GM23248 (cell line): ENCODE results near the gene NEU4.

DNA sequence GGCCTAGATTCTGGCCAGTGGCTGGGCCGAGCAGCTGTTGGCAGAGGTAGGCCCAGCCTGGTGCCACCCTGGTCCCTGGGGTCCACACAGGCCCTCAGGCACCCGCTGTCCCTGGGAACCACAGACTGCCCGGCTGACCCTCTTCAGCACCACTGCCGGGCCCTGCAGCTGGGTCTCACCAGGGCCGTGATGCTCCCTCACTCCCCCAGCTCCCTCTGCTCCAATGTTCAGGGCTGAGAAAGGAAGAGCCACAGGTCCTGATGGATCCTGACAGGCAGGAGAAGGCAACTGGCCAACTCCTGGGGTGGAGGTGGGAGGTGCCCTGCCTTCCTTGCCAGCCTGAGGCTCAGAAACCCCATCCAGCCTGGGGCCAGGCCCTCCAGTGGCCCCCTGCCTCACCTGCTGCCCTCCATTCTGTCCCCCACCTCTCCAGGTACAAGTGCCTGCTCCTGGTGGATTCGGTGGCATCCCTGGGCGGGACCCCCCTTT, 4.0 kb downstream of the AGXT start:
- RAMPAGE, long total RNA: no peak

- RAMPAGE, long total RNA: no peak
These were observed 6.1 kb downstream of the MAB21L4 start for GRCh38 chr2:240889841-240890249.

- RAMPAGE, long total RNA: no peak
These were observed 38.3 kb downstream of the SNED1 start for GRCh38 chr2:241036361-241037532.

DNA sequence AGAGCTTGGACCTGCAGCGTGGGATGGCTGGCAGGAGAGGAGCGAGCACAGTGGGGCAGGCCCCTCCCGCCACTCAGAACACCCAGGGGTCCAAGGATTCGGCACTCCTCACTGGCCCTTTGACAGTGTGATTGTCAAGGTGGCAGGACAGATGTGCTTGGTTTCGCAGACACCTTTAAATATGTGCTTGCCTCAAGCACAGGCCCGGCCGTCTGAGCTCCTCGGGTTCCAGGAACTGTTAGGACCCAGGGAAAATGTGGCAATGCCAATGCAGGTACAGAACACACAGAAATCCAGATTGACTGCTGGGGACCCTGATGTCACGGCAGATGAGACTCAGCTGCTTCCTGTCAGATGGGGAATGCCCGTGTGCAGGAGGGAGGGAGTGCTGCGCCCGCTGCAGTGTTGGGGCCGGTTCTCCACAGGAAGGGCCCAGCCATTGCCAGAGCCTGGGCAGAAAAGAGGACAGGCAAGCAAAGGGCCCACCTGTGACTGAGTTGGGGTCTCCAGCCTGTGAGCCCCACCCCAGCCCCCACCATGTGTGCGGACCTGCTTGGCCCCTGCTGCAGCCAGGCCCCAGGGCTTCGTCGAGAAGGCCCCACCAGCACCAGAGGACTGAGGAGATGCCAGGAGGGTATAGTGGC, 50.9 kb downstream of the MTERF4 start:
- RAMPAGE, long total RNA: no peak

DNA sequence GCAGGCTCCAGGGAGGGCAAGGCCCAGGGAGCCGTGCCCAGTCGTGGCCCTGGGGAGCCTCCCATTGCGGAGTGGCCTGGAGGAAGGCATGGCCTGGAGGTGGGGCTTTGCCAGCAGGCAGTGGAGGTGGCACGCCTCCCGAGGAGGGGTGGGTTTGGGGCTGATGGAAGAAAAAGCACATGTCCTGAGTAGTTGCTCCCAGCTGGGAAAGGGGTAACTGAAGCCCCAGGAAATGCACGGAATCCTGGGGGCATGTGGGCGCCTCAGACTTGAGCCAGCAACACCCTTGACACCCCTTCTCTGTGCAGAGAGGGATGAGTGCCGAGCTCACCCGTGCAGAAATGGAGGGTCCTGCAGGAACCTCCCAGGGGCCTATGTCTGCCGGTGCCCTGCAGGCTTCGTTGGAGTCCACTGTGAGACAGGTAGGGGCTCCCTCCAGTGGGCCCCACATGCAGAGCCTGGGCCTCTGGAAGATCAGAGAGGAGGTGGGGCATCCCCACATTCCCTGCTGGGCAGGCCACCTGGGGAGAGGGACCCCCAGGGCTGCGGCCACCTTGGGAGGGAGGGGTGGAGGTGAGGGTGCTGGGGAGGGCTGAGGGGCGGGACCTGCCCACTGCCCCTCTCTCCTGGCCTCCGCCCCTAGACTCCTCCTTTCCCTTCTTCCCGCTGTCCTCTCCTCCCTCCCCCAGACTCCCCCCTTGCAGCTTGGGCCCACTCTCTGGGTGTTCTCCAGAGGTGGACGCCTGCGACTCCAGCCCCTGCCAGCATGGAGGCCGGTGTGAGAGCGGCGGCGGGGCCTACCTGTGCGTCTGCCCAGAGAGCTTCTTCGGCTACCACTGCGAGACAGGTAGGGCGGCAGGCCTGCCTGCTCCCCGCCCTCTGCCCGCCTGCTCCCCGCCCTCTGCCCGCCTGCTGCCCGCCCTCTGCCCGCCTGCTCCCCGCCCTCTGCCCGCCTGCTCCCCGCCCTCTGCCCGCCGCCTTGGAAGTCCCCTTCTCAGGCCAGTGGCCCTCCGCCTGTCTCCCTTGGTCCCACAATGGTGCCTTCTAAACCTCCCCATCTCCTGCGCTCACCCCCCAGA, 38.5 kb downstream of the MTERF4 start:
- RAMPAGE, long total RNA: no peak

- RAMPAGE, long total RNA: no peak
These were observed 17.3 kb downstream of the MTERF4 start for GRCh38 chr2:241084652-241085296.

DNA sequence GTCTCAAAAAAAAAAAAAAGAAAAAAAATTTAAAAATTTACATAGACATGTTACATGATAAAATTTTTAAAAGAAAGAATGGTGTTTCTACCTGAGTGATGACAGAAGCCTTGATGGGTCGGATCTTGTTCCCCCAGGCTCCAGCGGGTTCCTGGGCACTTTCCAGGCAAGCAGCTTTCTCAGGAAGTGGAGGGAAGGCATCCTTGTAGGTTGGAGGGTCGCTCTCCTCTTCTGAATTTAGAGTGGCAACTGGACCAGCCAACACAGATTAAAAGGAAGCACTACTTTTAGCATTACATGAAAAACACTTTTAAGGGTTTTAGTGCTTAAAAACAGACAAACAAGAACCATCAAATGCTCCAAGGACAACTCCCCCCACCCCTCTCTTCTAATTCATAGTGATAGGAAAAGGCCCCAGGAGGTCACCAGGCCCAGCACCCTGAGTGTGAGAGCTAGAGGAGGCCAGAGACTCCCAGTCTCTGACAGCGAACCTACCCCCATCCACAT, 51.1 kb downstream of the HDLBP start:
- RAMPAGE, long total RNA: no peak

- RAMPAGE, long total RNA: no peak
These were observed 18.7 kb upstream of the FARP2 start for GRCh38 chr2:241337173-241337968.

- RAMPAGE, long total RNA: no peak
These were observed 19.7 kb downstream of the STK25 start for GRCh38 chr2:241488796-241489037.

GRCh38 chr2:241491767-241492335, 16.5 kb downstream of the STK25 start:
- RAMPAGE, long total RNA: no peak

GRCh38 chr2:241541367-241541612, 17.3 kb upstream of the BOK start:
- RAMPAGE, long total RNA: no peak

DNA sequence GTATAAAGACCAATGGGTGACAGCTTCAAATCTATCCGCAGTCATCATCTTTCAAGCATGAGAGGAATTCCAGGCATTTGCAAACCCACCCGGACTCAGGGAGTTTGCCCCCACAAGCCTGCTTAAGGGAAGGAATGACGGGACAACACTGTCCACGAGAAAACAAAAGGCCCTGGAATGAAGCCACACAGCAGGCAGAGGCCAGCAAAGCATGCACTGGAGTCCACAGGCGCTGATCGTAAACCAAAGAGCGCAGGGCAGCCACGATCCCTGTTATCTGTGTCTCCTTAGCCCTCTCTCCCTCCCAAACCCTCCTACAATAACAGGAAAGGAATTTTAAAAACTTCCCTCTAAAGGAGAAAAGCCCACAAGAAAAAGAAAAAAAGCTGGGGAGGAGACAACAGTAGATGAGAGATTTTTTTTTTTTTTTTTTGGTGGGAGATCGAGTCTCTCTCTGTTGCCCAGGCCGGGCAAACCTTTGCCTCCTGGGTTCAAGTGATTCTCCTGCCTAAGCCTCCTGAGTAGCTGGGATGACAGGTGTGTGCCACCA, 11.3 kb upstream of the BOK start:
- RAMPAGE, long total RNA: no peak

DNA sequence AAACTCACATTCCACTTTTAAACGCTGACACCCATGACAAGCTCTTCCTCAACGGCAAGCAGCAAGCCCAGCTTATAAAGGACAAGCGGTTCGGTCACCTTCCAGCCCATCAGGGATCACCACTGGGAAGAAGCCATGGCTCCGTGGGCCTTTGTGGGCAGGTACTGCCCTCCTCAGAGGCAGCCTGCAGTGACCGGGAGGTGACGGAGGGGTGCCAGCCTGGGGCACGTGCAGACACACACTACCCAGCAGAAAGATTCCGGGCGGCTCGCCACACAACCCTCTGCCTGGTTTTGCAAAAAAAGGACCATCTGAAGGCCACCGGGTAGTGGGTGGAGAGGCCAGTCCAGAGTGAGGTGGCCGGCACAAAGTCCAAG, 5.9 kb upstream of the BOK start:
- RAMPAGE, long total RNA: no peak

DNA sequence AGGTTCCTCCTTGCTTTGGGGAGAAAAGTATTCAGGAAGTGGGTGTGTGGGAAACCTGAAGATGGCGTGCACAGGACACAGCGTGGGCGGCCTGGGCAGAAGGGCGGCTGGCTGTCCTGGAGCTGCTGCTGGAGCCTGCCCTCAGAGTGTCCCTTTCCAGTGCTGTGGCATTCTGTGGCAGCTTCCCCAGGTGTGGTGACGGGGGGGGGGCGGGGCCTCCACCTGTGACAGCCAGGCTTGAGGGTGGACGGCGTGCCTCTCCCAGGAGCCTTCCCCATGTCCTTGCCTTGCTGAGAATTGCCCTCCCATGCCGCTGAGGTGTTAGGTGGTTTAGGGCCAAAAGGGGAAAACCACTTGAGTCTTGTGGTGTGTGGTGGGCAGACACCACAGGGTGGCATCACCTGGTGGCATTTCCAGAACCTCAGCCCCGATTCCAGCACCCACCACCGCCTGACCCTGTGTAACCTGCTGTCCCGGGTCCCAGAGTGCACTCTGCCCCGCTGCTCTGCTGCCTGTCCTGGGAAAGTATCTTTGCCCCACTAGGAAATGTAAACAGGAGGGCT, 13.7 kb downstream of the DTYMK start:
- RAMPAGE, long total RNA: no peak

GRCh38 chr2:241808603-241809377, at the start of gene NEU4:
TSS of gene NEU4 (plus strand) at chr2:241809193.
- RAMPAGE, long total RNA: no peak

GRCh38 chr2:241859442-241860622, 1.1 kb upstream of the PDCD1 start:
- RAMPAGE, long total RNA: no peak

GRCh38 chr2:241868070-241868451, 1.5 kb upstream of the RTP5 start:
- RAMPAGE, long total RNA: no peak

DNA sequence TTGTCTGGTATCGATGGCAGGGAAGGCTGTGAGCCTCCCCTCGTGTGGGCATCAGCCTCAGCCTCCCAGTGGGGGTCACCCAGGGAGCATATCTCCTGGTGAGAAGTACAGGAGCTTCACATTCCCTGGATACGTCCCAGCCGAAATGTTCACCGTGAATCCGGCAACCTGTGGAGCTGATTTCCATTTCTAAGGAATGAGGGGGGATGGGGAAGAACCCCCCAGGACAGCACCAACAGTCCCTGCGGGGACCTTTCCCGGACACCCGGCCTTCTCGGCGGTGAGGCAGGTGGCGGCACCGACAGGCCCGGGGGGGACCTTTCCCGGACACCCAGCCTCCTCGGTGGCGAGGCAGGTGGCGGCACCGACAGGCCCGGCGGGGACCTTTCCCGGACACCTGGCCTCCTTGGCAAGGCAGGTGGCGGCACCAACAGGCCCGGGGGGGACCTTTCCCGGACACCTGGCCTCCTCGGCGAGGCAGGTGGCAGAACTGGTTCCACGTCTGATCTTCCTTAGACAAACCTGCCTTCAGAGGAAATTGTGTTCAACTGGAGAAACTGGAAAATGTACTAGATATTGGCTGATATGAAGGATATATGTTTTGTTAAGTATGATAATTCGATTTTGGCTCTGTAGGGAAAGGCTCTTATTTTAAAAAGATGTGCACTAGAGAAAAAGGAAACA, 9.5 kb downstream of the FAM240C start:
- RAMPAGE, long total RNA: no peak

DNA sequence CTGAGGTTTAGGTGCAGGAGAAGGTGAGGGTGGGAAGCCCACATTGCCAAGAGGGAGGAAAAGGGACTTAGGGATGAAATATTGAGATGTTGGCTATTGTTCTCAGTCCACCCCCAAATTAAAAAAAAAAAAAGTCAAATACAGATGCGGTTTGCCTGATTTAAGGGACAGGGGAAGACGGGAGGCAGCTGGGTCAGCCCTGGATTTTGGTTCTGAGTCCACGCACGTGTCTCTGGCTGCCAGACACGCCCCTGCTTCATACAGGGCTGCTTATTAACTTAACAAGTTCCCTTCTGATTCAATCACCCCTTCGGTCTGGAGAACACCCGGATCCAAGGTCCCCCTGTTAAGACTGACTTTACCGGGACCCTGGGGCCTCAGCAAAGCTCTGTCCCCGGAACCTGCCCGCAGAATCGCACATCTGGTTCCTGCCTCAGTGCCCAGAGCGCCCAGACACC, 26.2 kb upstream of the FAM240C start:
- RAMPAGE, long total RNA: no peak

- RAMPAGE, long total RNA: no peak
These were observed 83.0 kb upstream of the FAM240C start for GRCh38 chr2:241983163-241983689.